SJCRH30 (cell line): ENCODE results near the genes MPC1L, NYX and FUNDC1.

DNA sequence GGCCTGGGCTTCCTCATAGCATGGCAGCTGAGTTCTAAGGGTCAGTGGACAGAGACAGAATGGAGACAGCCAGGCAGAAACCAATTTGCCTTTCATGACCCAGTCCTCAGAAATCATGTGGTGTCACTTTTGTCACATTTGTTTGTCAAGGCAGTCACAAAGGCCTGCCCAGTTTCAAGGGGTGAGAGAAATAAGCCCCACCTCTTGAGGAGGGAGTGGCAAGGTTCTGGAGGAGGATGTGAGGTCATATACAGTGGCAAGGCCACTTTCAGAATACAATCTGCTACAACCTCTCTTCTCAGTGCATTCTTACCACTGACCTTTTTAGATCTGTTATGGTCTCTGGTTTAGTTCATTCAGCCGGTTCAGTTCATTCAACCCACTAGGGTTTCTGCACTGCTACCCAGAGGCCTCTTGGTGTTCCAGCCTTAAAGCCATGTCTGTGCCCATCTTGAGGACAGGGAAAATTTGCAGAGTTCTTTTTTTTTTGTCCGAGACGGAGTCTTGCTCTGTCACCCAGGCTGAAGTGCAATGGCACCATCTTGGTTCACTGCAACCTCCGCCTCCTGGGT is 103.8 kb upstream of the BCOR start:
- RAMPAGE, long total RNA: no peak

- RAMPAGE, long total RNA: no peak
Observed at GRCh38 chrX:40473927-40474771, 106.6 kb upstream of the ATP6AP2 start.

DNA sequence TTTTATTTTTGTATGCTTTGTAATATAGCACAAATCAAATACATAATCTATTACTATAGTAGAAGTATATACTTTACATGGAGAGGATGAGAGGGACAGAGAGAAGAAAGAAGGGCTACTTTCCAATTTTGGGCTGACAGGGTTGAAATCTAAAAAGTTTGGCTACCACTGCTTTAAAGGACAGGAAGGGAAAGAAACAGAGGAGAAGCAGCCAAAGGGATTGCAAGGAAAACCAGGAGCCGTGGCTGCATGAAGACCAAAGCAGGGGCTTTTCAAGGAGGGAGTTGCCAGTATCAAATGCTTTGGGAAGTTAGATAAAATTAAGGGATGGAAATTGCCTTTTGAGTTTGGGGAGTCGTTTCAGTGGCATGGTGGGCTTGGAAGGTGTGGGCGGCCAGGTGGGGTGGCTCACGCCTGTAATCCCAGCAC is 4.4 kb downstream of the ATP6AP2 start:
- RAMPAGE, long total RNA: no peak

DNA sequence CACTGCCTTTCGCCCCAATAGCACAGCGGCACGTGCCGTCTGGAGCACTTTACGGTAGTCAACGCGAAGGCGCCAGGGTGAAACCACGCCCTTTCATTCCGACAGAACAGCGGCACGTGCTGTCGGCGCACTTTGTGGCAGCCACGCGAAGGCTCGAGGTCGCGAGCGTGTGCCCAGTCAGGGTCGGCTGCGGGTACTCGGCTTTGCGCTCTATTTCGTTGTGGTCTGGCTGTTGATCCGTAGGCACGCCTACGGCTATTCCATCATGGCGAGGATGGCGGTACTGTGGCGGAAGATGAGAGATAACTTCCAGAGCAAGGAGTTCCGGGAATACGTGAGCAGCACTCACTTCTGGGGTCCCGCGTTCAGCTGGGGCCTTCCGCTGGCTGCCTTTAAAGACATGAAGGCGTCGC is at the start of gene MPC1L:
MPC1L (plus strand) TSS at position 128 of the 413 bp plus-strand sequence.
- RAMPAGE, long total RNA: no peak

- RAMPAGE, long total RNA: no peak
Observed at GRCh38 chrX:41045816-41046634, 39.2 kb upstream of the USP9X start.

DNA sequence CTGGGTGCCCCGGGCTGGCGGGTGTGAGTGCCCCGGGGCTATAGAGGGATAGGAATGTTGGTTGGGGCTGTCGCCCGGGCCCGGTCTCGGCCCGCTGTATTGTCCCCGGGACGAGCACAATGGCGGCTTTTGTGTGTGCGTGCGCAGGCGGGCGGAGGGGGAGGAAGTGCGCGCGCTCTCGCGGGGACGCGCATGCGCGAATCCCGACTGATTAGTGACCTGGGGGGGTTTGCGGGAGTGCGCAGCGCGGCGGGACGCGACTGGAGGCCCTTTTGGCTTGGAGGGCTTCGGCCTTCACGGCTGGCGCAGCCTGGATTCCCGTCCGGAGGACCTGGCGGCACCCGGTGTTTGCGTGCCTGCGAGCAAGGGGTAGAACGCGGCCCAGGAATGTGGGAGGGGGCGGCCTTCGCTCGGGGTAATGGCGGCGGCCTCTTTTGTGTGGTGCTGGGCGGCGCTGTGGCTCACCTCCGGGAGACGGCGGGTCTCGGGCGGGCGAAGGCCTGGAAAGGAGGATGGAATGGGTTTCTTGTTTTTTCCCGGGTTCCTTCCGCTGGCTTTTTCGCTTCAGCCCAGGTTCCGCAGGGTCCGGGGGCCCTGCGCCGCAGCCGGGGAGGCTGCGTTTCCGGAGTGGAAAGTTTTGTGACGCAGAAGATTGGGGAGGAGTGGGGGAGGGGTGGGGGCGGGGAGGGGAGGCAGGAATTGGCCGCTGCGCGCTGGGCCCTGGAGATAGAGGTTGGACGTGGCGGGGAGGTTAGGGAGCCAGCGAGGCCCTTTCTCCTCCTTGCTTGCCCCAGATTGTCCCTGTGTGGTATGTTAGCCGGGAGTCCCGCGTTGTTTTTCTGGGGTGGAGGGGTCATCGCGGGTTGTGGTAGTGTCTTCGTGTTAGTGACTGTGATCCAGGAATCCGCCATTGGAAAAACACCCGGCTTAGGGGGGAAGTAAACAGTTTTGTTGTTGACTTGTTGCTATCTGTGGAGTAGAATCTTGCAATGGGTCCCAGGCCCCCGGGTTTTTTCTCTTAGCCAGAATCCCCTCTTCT is 758 bp downstream of the DDX3X start:
- RAMPAGE, long total RNA: no peak

DNA sequence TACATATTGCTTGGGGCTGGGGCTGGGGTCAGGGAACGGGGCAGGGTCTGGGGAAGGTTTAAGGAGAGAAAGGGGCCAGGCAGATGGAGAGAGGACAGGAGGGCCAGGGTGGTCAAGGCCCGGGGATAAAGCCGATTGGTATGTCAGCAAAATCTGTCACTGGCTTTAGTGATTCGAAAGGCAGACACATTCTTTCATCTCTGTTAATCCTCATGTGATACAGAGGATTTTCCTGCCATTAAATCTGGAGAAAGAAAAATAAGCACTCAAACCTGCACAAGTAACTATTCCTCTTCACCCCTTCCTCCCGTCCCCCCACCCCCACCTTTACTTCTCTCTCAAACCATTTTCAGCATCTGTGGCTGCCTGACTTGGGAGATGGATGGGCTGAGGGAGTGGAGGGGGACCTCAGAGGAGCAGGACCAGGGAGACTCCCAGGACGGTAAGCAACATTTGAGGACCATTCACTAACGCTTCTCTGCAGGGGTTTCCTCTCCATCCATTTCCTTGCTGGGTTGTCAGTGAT is at the start of gene NYX:
NYX (plus strand) TSS at position 269 of the 526 bp plus-strand sequence.
- RAMPAGE, long total RNA: no peak

DNA sequence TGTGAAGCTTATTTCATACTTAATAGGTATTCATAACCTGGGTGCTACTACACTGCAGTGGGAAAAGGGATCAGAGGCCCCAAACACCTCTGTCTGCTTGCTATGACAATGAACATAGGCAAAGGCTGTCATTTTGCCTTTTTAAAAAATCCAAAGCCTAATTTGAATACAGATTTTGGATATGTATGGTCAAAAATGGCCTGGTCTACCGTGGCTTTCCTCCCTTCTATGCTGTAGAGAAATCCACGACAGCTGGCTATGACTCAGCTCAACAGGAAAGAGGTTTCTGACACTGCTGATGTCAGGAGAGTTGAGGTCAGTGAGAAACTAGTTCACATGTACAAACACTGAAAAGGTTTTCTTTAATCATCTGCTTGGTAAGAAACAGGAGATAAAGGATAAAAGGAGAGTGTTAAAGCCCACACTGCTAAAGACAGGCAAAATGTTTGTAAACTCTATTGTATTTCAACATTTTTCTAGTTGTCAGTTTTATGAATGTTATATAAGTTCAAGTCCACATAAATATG is 113.8 kb downstream of the NYX start:
- RAMPAGE, long total RNA: no peak

DNA sequence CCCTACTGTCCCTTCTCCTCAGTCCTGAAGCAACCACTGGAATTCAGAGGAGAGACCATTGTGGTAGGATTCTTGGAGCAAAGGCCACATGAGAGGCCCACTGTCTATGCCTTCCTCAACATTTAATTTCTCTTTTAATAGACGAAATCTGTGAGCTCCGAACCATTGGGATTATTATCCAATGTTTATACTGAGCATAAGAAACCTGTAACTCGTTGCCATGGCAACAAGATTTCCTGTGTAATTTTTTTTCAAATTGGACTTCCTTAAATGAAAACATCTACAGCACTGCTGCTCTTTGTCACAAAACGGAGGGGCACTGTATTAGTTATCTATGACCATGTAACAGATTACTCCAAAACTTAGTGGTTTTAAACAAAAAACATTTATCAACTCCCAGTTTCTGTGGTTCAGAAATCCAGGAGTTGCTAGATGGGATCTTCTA is 38.7 kb downstream of the PPP1R2C start:
- RAMPAGE, long total RNA: no peak

- RAMPAGE, long total RNA: no peak
Observed at GRCh38 chrX:43654531-43655182, 1.4 kb upstream of the MAOA start.

DNA sequence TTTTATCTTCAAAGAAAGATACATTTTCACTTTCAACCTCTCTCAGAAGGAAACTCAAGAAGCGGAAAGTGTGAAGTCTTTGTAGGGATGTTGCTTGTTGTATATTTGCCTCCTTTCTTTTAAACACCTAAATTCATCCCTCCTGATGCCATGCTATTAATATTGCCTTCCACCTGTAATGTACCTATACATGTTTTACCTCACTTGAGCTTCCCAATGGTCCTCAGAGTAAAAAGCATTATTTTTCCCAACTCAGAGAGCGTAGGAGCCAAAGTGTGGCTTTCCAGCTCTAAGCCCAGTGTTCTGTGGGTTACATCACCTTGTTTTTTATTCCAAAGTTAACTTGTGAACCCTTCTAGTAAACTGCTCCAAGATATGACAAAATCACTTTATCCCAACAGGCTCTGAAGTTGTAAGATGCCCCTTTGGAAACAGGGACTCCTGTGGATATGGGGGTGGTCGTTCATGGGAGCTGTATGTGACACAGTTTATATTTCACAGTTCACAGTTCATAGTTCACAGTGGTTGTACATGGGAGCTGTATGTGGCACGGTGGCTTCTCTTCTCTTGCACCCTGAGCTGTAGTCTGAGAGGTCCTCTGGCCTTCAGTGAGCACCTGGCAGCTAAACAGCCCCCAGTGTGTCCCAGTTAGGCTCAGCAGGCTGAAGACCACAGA is 44.0 kb downstream of the MAOA start:
- RAMPAGE, long total RNA: no peak

GRCh38 chrX:43745862-43746510 is 89.9 kb downstream of the MAOA start:
- RAMPAGE, long total RNA: no peak

DNA sequence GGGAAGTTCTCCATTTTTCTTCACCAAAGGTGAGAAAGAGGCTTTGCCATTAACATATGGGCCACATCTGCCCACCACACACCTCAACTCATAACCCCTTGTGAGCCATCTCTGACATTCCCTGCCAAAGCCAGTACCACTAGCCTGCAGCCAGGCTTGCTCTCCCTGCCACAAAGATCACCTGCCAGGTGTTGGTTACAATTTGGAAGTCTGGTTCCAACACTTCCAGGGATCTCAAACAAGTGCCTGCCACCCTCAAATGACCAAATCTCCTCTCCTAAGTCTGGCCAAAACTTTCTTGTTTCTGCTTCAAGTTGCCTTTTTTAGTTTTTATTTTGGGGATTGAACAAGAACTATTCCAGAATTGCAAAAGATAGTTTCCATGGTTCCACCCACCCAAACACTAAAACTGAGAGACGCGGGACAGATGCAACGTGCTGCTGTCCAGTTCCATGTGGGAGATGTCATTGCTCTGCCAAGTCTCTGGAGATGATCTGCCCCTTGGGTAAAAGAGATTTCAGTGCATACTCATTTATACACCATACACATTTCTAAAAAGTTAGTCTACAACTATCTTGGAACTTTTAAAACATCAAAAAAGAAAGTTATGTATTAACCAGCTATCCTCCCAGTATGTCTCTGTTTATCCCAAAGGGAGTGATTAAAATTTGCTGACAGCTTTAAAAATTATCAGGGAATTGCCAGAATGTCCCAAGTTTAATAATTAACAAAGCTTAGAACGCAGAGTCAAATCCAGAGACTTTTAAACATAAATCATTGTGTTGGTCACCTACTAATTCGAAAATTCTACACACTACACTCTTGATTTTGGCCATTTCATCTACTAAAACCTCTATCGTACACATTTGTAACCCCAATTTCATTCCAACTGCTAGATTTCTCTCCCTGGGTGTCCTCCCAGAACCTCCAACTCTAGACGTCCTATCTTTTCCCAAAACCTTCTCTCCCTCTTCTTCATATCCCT is 3.3 kb downstream of the MAOB start:
- RAMPAGE, long total RNA: no peak

DNA sequence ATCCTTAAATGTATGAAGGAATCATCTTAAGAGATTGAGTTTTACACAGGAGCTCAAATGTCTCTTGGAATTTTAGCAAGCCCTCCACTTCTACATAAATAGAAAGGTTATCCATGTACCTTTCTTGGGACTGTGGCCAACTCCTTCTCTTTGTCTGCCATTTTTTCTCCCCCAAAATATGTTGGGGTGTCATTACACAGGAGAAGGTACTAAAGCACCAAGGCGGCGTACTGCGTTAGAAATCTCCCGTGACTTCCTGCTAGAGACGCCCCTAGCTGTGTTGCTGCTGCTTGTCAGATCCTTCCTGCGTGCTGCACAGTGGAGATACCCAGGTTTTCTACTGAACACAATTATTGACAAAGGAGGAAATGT is 97.8 kb downstream of the EFHC2 start:
- RAMPAGE, long total RNA: no peak

- RAMPAGE, long total RNA: no peak
Observed at GRCh38 chrX:44344588-44345025, 1.1 kb upstream of the EFHC2 start.

DNA sequence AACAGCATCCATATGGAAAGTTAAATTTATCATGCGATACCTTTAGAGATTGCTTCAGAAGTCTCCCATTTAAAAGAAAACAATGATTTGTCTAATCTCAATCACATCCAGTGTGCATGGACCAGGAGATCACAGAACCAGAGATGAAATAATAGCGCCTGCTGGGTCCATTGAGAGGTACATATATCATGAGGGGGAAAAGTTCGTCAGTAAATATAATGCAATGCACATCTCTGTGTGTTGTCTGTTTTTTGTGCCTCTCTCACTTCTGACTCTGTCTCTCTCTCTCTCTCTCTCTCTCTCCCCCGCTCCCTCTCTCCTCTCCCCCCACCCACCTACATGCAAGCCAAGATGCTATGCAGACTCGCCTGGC is 92.1 kb downstream of the FUNDC1 start:
- RAMPAGE, long total RNA: no peak

- RAMPAGE, long total RNA: start-site peak on the minus strand at chrX:44542830-44542870, 383 and 36 reads in 2 replicates
Observed at GRCh38 chrX:44542481-44543444, at the start of gene FUNDC1. Gene FUNDC1 (minus strand): TSS chrX:44542859.

DNA sequence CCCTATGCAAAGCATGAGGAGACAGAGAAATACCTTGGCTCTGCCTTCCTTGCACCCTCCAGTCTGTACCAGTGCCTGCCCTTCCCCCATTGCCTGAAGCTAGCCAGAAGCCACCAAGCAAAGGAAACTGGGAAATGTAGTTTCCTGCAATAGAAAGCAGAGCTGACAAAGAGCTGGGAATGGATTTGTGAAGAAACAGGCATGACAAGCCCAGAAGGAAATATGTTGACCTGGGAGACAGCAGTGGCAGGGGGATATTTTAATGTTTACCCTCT is 108.8 kb upstream of the FUNDC1 start:
- RAMPAGE, long total RNA: no peak

DNA sequence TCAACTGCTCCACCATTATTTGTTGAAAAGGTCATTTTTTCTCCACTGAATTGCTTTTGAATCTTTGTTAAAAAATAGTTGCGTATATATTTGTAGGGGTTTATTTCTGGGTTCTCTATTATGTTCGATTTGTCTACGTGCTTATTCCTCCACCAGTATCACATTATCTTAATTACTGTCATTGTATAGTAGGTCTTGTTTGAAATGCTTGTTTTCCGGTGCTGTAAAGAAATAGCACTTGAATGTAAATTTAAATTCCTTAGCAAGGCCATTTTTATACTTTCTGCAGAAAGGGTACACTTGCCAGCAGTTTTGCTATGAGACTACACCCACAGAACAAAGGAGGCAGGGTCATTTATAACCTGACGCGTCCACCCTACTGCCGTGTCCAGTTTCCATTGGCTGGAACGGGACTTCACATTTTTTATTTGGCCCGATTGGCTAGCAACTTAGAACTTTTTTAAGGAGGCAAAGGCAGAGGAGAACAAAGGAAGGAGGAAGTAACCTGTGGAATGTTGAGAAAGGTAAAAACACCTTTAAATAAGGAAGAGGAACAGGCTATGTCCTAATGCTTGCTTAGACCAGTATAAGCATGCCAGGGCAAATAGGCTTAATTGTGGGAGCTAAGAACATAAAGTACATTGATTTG is 18.5 kb downstream of the KDM6A start:
- RAMPAGE, long total RNA: no peak

- RAMPAGE, long total RNA: no peak
Observed at GRCh38 chrX:44954340-44954890, 81.4 kb downstream of the KDM6A start.